ENCODE measurements around a stretch of chr2.

GRCh38 chr2:11710300-11710765, 36.1 kb upstream of the LPIN1 start:
- PRO-cap, 3 experiments: no peak in any of the 3 experiments
- RAMPAGE, long total RNA, 4 experiments: no peak in any of the 4 experiments
- RRBS: no CpG with 5 or more reads among the region's 3 CpGs

DNA sequence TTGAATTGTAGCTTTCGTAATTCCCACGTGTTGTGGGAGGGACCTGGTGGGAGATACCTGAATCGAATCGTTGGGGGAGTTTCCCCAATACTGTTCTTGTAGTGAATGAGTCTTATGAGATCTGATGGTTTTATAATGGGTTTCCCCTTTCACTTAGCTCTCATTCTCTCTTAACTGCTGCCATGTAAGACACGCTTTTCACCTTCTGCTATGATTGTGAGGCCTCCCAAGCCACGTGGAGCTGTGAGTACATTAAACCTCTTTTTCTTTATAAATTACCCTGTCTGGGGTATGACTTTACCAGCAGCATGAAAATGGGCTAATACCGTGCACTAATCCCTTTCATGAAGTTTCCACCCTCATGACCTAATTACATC, 120.6 kb downstream of the LPIN1 start:
- PRO-cap, 3 experiments: no peak in any of the 3 experiments
- RAMPAGE, long total RNA, 4 experiments: no peak in any of the 4 experiments
- RRBS: no CpG with 5 or more reads among the region's 7 CpGs

DNA sequence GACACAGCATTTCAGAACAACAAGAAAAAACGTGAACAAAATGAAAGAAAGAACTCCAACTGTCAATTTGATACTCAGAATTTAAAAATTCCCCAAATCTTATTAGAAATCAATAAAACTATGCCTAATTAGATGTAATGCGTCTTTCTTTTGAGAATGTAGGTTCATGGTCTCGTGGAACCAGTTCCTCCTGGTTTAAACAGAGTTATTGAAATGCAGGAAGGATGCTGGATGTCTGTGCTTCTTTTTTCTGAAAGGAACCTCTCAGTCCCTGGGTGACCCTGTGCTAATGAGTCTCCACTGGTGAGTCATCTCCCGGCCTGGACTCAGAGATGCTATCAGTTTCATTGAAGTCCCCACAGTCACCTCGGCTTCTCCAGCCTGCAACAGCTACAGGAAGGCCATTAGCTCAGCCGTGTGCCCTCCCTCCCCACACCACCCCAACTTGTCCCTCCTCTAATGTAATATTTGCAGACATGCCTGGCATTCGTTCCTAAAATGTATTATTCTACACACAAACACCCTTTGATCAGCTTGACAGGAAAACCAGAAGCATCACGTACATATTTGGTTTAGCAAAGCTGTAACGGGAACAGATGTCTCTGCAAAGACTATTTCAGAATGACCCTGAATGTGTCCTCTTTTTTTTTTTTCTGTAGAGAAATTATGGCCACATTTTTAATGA, 430.6 kb downstream of the LPIN1 start:
- PRO-cap, 3 experiments: no peak in any of the 3 experiments
- RAMPAGE, long total RNA, 4 experiments: no peak in any of the 4 experiments
- RRBS: no CpG with 5 or more reads among the region's 9 CpGs

DNA sequence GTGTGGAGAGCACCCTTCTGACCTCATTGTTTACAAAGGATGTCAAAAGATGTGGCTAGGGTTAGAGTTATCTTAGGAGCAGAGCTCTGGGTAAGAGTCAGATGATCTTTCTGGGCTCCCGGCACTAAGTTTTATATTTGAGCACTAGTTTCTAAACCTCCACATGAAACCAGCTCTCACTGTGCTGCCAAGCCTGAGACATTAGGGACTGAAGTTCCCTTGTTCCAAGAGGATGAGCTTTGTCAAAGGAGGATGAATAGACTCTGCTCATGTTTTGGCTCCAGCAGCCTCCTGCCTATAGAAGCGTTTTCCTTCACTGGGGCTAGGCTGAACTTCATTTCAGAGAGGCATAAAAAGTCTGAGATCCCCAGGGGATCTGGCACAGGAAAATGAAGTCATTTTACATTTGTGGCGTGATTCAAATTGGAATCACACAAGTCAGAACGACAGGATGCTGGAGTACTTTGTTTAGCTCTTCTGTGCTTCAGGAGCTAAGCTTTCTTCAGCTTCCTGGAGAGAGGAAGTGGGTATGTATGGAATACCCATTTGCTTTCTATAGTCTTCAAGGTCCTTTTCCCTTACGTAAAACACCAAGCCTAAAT, 403.0 kb upstream of the TRIB2 start:
- PRO-cap, 3 experiments: no peak in any of the 3 experiments
- RAMPAGE, long total RNA, 4 experiments: no peak in any of the 4 experiments
- RRBS: no CpG with 5 or more reads among the region's 5 CpGs

DNA sequence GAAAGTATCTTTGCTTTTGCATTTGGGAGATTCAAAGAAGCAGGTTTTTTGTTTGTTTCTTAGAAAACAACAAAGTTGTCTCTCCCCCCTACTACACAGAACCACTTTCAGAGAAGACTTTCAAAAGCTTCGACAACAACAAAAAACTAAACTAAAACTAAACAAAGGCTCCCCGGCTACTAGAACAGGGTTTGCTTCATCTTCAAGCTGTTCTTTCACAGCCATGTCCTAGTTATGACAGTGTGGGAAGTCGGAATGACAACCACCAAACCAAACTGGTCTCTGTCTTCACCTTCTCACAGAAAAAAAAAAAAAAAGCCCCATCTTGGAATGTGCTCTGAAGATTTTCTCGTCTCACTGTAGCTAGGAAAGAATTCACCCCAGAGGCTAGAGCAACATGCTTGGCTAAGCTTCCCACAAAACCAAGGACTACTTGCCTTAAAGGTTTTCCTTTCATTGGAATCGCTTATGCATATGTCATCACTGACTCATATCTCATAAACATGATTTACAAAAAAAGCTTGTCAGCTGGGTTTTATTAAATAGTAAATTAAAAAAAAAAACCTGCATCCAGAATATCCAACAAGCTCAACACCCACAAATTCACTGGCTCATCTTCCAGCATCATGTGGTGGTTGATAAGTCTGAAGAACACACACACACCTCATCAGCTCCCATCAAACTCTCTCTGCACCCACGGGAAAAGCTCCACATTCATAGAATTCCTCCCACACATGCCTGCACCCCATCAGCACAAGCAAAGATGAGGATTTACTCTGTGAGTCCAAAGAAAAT, 182.2 kb upstream of the TRIB2 start:
- PRO-cap, 3 experiments: no peak in any of the 3 experiments
- RAMPAGE, long total RNA, 4 experiments: no peak in any of the 4 experiments
- RRBS: no CpG with 5 or more reads among the region's 6 CpGs

- PRO-cap, 3 experiments: no peak in any of the 3 experiments
- RAMPAGE, long total RNA, 4 experiments: no peak in any of the 4 experiments
- RRBS: no CpG with 5 or more reads among the region's 2 CpGs
Observed at GRCh38 chr2:15630713-15631070, 39.0 kb downstream of the DDX1 start.

GRCh38 chr2:15964880-15965438, 24.6 kb downstream of the MYCN start:
- PRO-cap, 3 experiments: no peak in any of the 3 experiments
- RAMPAGE, long total RNA, 4 experiments: no peak in any of the 4 experiments
- RRBS: no CpG with 5 or more reads among the region's 7 CpGs

GRCh38 chr2:15984220-15984725, 43.9 kb downstream of the MYCN start:
- PRO-cap, 3 experiments: no peak in any of the 3 experiments
- RAMPAGE, long total RNA, 4 experiments: no peak in any of the 4 experiments
- RRBS: 69% methylated on average over 1 of the region's 24 CpGs

DNA sequence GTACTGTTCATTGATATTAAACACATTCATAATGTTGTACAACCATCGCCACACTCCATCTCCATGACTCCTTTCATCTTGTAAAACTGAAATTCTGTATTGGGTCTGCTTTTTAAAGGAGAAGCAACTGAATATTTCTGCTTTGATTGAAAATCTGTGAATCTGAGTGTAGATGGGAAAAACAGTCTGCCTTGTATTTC, 99.5 kb downstream of the CYRIA start:
- PRO-cap, 3 experiments: no peak in any of the 3 experiments
- RAMPAGE, long total RNA, 4 experiments: no peak in any of the 4 experiments
- RRBS: no CpG with 5 or more reads among the region's 1 CpG

DNA sequence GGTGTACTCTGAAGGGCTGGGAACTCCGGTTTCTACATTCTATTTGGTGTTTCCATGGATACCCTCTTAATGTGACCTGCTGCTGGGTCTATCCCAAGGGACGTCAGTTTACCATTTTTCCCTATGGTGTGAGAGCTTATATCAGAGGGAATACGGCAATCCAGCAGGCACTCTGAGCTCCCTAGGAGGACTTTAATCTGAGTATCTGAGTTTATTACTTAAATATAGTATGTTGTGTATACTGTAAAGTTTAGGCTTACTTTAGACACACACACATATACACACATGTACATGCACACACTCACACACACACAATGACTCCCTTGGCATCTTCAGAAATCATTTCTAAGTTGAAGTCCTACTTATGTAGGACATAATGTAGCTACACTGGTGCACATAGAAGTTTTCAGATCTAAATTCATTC, 74.0 kb downstream of the CYRIA start:
- PRO-cap, 3 experiments: no peak in any of the 3 experiments
- RAMPAGE, long total RNA, 4 experiments: no peak in any of the 4 experiments
- RRBS: no CpG with 5 or more reads among the region's 3 CpGs

GRCh38 chr2:16656649-16657528, 8.7 kb downstream of the CYRIA start:
- PRO-cap, 3 experiments: peak in 3 of 3 experiments; most common plus-strand start chr2:16657017 (in 2); most common minus-strand start chr2:16656948 (in 1)
- RAMPAGE, long total RNA, 4 experiments: no peak in any of the 4 experiments
- RRBS: no CpG with 5 or more reads among the region's 9 CpGs

GRCh38 chr2:16661599-16661846, 4.1 kb downstream of the CYRIA start:
- PRO-cap, 3 experiments: no peak in any of the 3 experiments
- RAMPAGE, long total RNA, 4 experiments: no peak in any of the 4 experiments
- RRBS: no CpG with 5 or more reads among the region's 4 CpGs

DNA sequence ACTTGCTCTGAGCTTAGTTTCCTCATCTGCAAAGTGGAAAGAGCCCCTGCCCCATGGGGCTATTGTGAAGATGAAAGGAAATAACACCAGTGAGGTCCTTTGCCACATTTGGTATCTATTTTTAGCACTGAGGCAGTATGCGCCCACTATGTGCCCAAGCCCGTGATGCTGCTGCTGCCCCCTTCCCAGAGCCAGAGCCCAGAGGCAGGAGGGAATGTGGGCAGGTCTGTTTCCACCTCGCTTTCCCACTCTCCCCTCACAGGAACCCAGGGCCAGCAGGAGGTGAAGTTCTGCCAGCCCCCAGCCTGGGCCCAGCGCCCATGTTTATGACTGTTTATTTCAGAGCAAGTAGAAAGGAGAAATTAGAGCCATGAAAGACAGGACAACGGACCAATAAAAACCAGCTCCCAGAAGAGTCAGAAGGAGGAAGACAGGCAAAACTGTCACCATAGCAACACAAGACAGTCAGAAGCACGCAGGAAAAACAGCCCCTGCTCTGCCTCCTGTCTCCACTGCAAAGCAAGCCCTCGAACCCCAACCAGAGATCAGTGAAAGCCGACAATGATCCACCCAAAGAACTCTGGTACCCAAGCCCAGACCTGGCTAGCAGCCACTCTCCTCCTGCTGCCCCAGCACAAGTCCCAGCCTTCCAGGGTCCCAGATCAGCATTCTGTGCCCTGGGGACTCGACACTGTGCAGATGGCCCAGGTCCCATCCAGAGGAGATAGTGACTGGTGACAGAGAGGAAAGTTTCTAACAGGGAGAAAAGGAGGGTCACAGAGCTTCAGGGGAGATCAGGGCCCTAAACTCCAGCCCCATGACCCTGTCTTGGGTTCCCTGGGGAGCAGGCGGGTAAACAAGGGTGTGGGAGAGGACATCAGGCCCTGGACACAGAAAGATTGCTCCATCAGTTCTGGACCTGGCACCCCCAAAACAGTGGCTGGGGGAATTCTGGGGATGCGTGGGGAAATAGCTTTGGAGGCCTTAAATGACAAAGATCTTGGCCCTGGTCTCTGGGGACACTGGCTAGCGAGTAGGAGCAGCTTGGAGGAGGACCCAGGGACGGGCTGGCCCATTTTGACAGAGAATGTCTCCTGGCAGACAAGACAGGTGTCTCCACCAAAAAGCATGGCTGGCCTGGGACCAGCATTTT, 1.3 kb downstream of the CYRIA start:
- PRO-cap, 3 experiments: peak in 3 of 3 experiments; most common plus-strand start position 454 of the sequence (in 2); most common minus-strand start position 328 of the sequence (in 3)
- RAMPAGE, long total RNA, 4 experiments: no peak in any of the 4 experiments
- RRBS: no CpG with 5 or more reads among the region's 13 CpGs

DNA sequence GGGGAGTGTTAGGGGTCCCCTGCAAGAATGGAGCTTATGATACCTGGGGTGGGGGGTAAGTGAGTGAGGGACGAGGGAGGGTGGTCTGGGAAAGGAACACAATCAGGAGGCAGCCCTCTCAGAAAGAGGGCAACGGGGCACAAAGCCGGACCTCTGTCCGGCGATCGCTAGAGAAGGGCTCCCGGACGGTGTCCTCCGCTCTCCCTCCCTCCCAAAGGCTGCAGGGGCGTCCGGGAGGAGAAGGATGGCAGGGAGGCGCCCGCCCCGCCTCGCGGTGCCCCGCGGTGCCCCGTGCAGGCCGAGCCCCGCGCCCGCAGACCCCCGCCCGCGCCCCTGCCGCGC, 246 bp downstream of the CYRIA start:
- PRO-cap, 3 experiments: peak in 2 of 3 experiments; most common minus-strand start position 220 of the sequence (in 2)
- RAMPAGE, long total RNA, 4 experiments: no peak in any of the 4 experiments
- RRBS: 5% methylated on average over 5 of the region's 28 CpGs

DNA sequence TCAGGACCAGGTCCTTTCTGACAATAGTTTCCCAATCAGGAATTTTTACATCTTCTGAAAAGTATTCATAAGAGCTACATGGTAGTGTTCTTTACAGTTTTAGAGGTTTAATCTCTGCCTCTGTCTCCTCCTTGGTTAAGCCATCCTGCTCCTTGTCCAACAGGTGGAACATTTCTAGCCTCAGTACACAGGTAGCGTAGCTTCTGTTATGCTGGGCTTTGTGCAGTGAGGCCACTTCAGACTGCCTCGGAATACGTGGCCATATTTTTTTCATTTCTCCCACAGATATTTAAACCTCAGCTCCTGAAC, 39.0 kb upstream of the CYRIA start:
- PRO-cap, 3 experiments: no peak in any of the 3 experiments
- RAMPAGE, long total RNA, 4 experiments: no peak in any of the 4 experiments
- RRBS: no CpG with 5 or more reads among the region's 3 CpGs

DNA sequence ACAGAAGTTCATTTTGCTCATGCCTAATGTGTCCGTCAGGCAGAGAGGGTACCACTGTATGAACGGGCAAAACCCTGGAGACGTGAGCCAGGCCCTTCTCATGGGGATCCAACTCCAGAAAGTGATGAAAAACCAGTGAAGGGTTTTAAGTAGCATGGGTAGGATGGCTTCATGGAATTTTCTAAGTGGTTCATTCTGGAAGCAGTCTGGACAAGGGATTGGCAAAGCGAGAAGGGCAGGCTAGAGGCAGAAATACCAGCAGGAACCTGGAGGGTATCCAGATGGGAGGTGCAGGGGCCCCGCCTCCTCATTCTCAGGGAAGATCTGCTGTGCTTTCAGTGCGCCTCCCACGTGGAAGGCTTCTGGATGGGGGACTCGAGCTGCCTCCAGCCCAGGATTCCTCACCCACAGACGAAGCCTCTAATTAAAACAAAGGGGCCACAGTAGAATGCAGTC, 79.7 kb downstream of the VSNL1 start:
- PRO-cap, 3 experiments: peak in 2 of 3 experiments; most common plus-strand start position 338 of the sequence (in 2); most common minus-strand start position 123 of the sequence (in 2)
- RAMPAGE, long total RNA, 4 experiments: no peak in any of the 4 experiments
- RRBS: no CpG with 5 or more reads among the region's 9 CpGs

DNA sequence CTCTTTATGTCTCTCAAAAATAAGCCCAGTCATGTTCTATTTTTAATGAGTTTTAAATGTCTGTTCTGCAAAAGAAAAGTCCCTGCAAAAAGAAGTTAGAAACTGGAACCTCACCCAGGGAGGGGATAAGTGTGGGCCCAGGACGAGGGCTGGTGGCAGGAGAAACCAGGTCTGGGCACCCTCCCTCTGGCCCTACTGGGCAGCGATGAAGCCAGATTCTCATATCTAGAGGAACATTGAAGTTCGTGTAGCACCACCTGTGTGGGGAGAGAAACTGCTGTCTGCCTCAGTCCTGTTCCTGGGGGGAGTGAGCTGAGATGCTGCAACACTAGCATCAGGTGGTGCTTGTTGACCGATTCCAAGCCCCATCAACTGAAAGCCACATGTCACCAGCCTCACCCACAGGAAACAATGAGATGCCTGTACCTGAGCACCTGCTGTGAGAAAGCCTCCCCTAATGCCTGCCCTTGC, 104.8 kb downstream of the SMC6 start:
- PRO-cap, 3 experiments: no peak in any of the 3 experiments
- RAMPAGE, long total RNA, 4 experiments: no peak in any of the 4 experiments
- RRBS: no CpG with 5 or more reads among the region's 4 CpGs

- PRO-cap, 3 experiments: no peak in any of the 3 experiments
- RAMPAGE, long total RNA, 4 experiments: no peak in any of the 4 experiments
- RRBS: no CpG with 5 or more reads among the region's 7 CpGs
Observed at GRCh38 chr2:17720887-17721336, 32.7 kb downstream of the SMC6 start.

- PRO-cap, 3 experiments: no peak in any of the 3 experiments
- RAMPAGE, long total RNA, 4 experiments: no peak in any of the 4 experiments
- RRBS: no CpG with 5 or more reads among the region's 4 CpGs
Observed at GRCh38 chr2:17731352-17732077, 22.1 kb downstream of the SMC6 start.

GRCh38 chr2:17759662-17760115, 5.8 kb downstream of the GEN1 start:
- PRO-cap, 3 experiments: no peak in any of the 3 experiments
- RAMPAGE, long total RNA, 4 experiments: no peak in any of the 4 experiments
- RRBS: no CpG with 5 or more reads among the region's 7 CpGs